Fibroblast of villous mesenchyme (primary cell): Measurements from ENCODE around the genes ARHGAP42, CASP5 and GUCY1A2.

DNA sequence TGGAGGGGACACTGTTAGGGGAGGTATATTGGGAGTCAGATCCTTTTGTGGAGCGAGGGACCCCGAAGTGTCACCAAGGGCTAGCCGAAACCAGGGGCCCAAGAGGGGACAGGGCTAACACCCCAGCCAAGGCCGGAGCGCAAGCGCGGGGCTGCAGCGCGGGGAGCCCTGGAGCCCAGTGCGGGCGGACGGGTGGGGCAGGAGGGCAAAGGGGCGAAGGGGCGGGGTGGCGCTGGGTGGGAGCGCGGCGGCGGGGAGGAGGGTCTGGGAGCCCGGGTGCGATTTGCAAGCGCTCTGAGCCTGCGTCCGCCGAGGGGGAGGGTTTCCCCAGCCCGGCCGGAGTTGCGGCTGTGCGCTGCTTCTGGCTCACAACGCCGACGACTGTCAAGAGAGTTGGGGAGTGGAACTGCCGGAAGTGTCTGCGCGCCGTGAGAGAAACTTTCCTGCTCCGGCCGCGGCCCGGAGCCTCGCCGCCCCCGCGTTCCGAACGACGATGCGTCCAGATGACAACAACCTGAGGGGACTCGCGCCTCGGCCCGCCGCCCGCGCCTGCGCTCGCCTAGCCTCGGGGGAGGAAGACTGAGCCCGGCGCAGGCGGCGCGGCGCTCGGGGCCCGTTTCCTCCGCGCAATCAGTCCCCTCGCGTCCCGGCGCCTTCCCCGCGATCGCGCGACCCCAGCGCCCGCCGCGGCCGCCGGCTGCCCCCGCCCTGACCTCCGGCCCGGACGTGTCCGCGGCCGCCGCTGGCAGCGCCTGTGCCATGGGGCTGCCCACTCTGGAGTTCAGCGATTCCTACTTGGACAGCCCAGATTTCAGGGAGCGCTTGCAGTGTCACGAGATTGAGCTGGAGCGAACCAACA, at the start of gene ARHGAP42:
ARHGAP42 (plus strand) TSS at position 369 of the 859 bp plus-strand sequence.
- CAGE, long polyA plus RNA = no peak

GRCh38 chr11:101566662-101567644, 16.9 kb downstream of the TRPC6 start:
- CAGE, long polyA plus RNA = no peak

DNA sequence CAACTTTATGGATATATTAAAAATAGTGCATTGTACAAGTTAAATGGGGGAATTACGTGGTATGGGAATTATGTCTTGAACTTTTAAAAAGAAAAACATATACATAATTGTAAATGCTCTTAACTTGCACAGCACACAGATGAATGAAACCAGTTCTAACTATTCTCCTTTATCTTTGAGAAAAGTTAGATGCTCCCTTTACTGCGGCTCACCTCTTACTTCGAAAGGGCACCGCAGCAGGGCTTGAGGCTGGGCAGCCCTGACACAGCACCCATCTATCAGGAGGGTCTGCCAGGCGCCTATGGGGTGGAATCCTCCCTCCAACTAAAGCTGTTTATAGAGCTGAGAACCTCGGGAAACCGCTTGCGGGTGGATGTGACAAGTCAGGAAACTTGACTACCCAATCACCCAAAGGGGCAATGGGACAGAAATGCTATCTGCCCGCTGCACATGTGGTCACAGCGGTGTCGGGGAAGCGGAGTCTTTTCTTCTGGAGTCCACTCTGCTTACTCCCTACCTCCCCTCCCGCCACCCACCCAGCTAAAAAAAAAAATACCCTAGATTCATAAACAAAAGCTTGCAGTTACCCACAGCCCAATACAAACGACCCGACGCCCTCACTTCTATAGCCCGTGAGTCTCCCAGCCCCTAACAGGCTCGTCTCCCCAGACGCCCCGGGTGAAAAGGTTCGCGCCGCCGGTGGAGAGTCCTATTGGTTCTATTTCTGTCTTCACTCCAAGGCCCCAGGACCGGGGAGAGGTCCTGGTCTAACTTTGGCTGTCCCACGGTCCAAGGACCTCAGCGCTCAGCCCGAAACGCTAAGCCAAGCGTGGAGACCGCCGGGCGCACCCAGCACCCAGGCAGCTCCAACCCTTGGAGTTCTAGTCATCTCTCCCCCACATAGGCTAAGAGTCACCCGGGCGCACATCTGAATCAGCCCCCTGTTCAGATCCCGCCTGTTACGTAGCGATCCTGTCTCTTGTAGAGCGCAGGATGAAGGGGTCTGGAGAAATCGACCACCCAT, 1.5 kb downstream of the TRPC6 start:
- CAGE, long polyA plus RNA = no peak

DNA sequence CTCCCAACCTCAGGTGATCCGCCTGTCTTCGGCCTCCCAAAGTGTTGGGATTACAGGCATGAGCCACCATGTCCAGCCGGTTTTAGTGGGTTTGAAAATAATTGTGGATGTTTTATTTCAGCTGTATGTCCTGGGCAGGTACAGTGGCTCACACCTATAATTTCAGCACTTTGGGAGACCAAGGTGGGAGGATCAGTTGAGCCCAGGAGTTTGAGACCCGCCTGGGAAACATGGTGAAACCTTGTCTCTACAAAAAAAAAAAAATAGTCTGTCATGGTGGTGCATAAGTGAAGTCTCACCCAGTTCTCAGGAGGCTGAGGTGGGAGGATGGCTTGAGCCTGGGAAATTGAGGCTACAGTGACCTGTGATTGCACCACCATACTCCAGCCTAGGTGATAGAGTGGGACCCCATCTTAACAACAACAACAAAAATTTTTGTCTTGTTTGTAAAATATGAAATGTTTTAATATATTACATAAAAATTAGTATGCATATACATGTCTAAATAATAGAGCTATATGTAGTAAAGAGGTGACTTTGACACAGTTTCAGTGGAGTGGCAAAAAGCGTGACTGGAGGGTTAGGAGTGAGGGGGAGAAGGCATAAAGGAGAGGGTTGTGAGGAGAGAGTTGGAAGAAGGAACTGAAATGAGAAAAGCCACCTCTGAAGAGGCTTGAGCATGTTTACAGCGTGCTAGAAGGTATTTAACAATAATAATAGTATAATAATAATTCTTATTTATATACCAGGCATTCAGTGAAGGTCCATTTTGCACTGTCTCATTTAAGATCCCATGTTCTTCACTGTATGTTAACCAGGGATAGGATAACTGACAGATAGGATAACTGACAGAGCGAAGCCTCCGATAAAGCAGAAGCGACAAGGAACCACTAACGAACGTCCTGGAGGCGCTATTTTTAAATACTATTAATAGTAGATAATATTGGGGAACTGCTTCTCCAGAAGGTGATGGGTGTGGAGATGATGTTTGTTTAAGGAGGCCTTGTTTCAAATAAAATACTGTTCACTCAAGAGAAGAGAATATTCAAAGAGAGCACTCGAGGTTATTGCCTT, 55.0 kb downstream of the YAP1 start:
- CAGE, long polyA plus RNA = no peak

DNA sequence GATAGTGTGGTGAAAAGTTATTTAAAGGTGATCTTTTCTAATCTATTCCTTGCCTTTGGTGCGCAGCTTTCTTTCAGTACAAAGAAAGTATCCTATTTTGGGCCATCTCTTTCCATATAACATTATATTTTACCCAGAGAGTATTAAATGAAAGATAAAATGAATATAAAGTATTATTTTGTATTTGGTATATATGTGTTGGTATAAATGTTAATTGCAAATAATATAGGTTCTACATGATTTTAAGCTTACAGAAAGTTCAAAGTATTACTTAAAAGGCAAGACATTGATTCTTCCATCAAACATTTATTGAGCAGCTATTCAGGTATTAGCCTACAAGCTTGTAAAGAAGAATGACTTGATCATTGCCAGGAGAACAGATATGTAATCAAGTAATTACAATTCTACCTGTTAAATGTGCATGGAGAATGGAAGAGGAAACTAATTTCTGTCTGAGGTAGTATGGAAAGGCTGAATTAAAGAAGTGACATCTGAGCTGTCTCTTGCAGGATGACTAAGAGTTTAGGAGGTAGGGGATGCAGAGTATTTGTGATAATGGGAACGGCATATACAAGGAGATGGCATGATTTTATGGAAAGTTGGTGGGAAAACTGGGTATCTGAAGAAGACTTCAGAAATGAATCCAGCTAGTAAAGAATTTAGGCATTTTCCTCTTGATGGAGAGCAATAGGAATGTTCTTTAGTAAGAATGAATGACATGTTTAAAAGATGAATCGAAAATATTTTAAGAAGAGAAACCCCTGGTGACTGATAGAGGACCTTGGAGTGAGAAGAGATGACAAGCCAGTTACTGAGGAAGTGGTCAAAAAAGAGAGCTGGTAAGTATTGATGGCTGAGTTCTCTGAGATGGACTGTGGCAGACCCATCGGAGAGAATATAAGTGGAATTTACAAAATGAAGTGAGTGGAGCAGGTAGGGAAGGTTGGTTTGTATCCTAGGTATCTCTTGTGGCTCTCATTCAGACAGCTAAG, 72.7 kb downstream of the YAP1 start:
- CAGE, long polyA plus RNA = no peak

- CAGE, long polyA plus RNA = no peak
These were observed 85.1 kb downstream of the YAP1 start for GRCh38 chr11:102195172-102195830.

- CAGE, long polyA plus RNA = no peak
These were observed 93.6 kb upstream of the BIRC3 start for GRCh38 chr11:102223497-102224261.

GRCh38 chr11:102269694-102270650, 47.3 kb upstream of the BIRC3 start:
- CAGE, long polyA plus RNA = no peak

DNA sequence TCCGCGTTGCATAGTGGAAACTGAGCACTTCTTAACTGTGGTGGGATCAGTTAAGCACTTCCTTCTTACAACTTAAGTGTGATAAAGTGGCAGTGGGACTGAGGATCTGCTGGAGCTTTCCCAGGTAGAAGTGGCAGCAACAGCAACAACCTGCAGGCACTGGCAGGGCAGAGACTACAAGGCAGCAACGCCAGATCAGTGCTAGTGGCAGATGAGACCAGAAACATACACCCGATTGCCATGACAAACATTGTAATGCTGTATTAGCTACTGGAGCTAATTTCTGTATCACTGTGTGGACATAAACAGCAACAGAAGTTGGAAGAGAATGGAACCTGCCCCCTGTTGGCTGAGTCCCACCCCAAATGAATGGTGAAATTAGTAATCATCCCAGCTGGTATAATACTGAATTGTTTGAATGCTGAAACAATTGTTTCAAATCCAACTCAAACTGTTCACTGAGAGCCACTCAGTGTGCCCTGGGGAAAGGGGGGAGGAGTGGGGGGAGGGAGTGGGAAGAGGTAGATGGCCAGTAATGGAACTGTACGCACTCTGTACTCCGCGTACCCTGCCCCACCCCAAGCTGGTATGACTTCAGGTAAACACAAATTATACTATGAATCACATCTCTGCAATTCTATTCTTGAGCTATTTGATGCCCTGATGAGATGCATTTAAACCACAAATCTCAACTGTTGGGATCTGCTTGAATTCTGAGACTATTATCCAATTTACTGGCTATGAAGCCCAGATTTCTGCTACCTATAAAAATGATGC, 11.2 kb upstream of the BIRC3 start:
- CAGE, long polyA plus RNA = no peak

DNA sequence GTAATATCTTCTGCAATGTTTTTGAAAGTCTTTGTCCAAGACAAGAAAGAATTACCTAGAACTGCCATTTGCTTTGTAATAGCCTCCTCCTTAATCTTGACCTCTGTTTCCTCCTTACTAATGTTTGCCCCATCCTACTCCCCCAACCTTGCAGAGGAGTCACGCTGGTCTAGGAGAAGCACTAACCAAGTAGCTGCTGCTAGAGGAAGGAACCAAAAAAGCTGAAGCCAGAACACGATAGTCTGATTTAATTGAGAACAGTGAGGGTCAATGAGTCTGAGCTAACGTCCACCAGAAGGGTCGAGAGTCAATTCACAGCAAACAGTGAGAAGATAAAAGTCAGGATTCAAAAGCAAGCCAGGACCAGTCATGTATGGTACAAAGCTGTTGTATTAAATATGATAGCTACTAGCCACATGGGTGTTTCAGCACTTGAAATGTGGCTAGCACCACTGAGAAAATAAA, 10.0 kb upstream of the BIRC3 start:
- CAGE, long polyA plus RNA = no peak

DNA sequence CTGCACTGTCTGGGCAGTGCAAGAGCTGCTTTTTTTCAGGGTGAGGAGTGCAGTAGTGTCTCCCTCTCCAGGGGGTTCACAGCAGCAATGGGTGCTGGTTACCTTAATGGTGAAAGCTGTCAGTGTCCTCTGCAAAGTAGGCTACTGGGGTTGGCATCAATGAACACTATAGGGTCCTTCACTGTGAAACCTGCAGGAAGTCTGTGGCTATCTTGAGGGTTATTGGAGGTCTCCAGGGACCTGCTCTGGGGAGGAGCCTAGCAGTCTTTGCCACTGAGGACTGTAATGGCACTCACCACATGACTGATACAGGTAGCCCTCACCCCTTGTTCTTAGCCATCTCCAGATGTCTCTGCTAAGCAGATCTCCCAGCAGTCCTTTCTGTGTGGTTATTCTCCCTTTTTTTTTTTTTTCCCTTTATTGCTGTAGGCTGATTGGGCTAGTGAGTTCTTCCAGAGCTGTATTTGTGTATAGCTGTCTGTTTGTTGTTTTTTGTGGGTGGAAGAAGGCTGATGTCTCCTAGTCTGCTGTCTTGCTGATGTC, 14.5 kb downstream of the BIRC2 start:
- CAGE, long polyA plus RNA = no peak

DNA sequence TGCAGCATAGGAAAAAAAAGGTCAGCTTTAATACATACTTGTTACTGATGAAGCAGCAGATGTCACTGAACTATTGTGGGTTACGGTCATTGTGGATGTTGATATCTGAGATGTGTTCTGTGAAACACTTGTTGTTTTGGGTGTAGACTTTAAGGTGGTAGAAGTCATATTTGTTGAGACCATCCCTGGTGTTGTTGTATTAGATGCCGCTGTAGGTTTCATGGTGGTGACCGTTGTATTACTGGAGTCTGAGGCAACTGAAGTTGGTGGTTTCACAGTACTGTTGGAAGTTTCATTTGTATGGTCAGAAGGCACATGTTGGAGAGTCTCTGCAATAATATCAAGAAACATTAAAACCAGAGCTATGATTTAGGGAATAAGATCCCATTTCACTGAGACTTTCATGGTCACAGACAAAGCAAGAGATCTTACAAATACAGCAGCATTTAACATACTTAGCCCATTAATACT, 50.7 kb downstream of the TMEM123 start:
- CAGE, long polyA plus RNA = no peak

GRCh38 chr11:102421306-102421613, 31.3 kb downstream of the TMEM123 start:
- CAGE, long polyA plus RNA = no peak

DNA sequence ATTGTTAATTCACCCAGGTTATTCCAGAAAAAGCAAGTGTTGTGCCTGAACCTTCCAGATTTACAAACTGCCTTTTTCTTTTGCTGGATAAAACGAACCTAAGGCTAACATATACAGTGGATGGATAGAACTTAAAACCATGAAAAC, 1.3 kb downstream of the TMEM123 start:
- CAGE, long polyA plus RNA = no peak

GRCh38 chr11:104965852-104966127, 2.6 kb downstream of the CASP4 start:
- CAGE, long polyA plus RNA = no peak

- CAGE, long polyA plus RNA = no peak
These were observed at the start of gene CASP5 for GRCh38 chr11:105022856-105023494. Gene CASP5, minus strand, starts transcription at chr11:105023168.

DNA sequence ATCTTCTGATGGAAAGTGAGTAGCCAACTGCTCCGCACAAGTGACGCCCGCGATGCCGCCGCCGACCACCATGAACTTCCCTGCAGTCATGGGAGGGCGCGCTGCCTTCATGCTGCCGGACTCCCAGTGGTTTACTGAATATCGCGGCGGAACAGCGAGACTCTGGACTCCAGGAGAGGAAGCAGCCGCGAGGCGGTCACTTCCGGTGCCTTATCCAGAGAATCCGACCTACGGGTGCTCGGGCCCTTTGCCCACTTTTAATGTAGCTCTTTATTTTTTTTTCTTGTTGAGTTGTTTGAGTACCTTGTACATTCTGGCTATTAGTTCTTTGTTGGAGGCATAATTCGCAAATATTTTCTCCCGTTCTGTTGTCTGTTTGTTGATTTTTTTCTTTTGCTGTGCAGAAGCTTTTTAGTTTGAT, 190.5 kb downstream of the GUCY1A2 start:
- CAGE, long polyA plus RNA = no peak

- CAGE, long polyA plus RNA = no peak
These were observed 829 bp downstream of the GUCY1A2 start for GRCh38 chr11:107017036-107018257.

DNA sequence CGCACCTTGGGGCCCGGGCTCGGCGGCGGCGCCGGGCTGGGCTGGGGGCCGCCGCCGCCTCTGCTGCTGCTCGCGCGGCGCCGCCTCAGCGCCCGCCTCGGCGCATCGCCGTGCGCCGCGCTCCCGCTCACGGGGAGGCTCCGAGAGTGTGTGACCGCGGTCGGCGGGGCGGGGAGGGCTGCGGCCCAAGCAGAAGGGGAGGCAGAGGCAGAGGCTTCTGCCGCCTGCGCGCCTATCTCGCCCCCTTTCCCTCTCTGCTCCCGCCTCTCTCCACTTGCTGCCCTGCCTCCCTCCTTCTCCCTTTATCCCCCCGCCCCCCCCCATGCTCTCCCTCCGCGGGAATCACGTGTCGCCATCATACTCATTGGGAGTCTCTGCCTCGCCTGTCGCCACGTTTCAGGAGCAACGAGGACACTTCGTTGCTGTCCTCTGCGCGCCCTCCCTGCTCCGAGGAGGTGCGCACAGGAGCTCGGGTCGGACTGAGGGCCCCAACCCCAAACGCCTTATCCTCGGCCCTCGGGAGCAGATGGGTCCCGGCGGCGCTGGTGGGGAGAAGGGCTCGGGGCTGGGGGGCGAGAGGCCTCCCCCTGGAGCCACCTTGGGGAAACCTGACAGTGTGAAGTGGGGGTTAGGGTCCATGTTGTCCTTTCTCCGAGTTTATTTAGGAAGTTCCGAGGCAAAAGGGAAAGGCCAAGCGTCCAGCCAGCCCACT, at the start of gene GUCY1A2:
GUCY1A2 (minus strand) TSS at position 219 of the 712 bp plus-strand sequence.
- CAGE, long polyA plus RNA = no peak

DNA sequence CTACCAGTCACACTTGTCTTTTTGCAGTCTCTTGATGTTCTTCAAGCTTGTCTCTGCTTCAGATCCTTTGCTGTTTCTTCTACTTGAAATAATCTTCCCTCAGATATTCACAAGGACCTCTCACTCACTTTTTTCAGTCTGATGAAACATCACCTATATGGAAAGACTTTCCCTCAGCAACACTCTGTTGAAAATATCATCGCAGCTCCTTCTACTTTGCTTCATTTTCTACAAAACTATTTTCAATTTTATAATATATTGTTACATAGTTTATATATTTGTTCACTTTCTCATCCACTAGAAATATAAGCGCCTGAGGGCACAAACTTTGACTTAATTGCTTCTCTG, 69.7 kb downstream of the CWF19L2 start:
- CAGE, long polyA plus RNA = no peak